Lung (tissue), 4 donors: ENCODE measurements around the genes SLC35F2, POGLUT3, PPP2R1B and HSPB2.

- PRO-cap: unidirectional peak, minus-strand start at chr11:107858787
- RAMPAGE, long total RNA: no peak
- RRBS: 2% methylated on average over 16 of the region's 77 CpGs
These were observed at the start of gene SLC35F2 for GRCh38 chr11:107858087-107859105. TSS of gene SLC35F2 (minus strand) at chr11:107858787.

DNA sequence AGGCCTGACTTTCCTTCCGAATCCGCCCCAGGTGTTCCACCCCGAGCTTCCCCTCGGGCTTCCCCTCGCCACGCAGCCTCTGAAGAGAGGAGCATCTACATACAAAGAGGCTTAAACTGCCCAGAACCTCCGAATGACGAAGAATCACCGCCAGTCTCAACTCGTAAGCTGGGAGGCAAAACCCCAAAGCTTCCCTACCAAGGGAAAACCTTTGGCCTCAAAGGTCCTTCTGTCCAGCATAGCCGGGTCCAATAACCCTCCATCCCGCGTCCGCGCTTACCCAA, 276 bp downstream of the NPAT start:
- PRO-cap: no peak
- RAMPAGE, long total RNA: no peak
- RRBS: 3% methylated on average over 5 of the region's 15 CpGs

DNA sequence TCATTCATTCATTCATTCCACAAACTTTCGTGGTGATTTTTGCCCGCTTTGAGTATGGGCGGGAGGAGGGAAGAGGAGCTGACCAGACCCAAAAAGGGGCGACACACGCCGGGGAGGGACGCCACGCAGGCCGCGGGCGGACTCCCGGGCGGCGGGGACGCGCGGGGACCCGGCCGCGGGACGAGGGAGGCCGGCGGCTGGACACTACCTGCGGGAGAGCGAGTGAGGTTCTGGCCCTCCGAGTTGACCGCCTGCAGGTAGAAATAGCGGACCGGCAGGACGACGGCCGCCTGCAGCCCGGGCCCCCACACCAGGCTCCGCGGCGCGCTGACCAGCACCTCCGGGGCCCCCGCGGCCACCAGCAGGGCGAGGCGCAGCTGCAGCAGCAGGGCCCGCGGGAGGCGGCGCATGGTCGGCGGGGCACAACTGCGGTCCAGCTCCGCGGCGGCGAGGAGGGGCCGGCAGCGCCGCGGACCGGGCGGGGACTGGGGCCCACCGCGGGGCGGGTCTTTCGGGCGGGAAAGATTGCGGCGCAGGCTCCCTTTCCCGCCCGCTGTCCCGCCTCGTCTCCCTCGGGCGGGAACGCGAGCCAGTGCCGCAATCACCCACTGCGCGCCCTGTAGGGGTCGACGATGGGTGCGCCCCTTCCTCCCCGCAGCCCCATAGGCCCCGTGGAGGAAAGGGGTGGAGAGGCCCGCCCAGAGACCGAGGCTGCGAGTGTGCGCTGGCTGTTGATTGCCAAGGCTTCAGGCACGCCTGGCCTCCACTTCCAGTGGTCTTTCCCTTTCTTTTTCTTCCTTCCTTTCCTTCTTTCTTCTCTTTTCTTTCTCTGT, at the start of gene POGLUT3:
Gene POGLUT3, minus strand, starts transcription at position 428 of the 833 bp plus-strand sequence.
- PRO-cap: no peak
- RAMPAGE, long total RNA: no peak
- RRBS: under 1% methylated on average over 31 of the region's 87 CpGs

GRCh38 chr11:108934847-108935407, 270.1 kb downstream of the DDX10 start:
- PRO-cap: no peak
- RAMPAGE, long total RNA: no peak
- RRBS: no CpG with 5 or more reads among the region's 5 CpGs

DNA sequence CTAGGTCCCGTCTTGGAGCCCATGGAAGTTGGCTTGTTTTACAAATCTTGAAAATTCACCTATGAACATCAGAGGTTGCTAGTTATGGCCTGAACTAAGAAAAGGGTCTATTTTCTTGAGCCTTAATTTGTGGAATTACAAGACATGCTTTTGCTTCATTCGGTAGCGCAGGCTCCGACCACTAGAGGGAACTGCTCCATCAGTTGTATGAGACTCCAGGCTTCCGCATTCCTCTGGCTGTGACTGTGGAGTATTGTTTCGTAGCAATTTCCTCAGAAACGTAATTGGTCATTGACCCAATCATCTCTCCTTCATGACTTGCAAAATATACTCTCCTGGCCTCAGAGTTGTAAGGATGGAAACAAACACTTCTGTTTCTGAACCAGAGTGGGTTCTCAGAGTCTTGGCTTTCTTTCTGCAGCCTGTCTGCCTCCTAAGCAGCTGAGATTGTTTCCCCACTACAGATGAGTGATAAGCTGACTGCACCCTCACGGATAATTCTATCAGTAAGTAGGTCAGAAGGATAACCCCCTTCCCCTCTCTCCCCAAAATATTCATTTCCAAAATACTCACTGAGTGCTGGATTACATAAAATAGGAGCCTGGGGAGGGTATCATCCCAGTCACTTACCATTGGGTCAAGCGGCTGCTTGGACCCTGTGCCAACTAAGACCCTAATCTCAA, 146.8 kb upstream of the ZC3H12C start:
- PRO-cap: no peak
- RAMPAGE, long total RNA: no peak
- RRBS: no CpG with 5 or more reads among the region's 9 CpGs

- PRO-cap: no peak
- RAMPAGE, long total RNA: no peak
- RRBS: no CpG with 5 or more reads among the region's 9 CpGs
These were observed 122.2 kb upstream of the ZC3H12C start for GRCh38 chr11:109970874-109971565.

DNA sequence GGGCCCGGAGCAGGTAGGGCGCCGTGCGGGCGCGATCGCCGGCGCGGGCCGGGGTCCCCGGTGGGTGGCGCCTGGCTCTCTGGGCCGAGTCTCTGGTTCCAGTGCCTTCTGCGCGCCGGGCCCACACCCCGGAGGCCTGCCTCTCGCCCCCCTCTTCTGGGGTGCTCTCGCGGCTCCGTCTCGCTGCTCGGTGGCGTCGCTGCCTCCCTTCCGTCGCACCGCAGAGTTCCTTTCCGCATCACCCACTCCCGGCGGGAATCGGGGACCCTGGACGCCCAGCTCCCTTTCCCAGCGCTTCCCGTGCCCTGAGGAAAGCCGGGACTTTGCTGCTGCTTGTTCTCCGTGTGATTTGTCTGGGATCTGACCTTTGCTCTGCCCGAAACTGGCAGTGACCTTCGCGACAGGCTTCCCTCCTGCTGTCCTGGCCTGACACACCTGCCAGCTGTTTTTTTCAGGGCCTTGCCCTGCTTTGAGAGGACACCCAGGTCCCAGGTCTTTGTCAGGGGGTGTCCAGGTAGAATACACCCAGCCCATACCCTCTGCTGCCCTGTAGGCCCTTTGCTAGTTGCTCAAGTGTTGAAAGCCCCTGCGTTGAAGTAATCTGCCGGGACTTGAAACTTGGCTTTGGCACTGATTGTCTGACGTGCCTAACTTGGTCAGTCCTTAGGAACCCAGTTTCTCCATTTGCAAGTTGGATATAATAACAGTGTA, 700 bp downstream of the FDX1 start:
- PRO-cap: no peak
- RAMPAGE, long total RNA: no peak
- RRBS: under 1% methylated on average over 17 of the region's 44 CpGs

- PRO-cap: no peak
- RAMPAGE, long total RNA: no peak
- RRBS: no CpG with 5 or more reads among the region's 10 CpGs
These were observed 5.0 kb downstream of the FDX1 start for GRCh38 chr11:110434539-110435373.

GRCh38 chr11:110579539-110580340, 132.5 kb downstream of the ARHGAP20 start:
- PRO-cap: no peak
- RAMPAGE, long total RNA: no peak
- RRBS: no CpG with 5 or more reads among the region's 6 CpGs

- PRO-cap: no peak
- RAMPAGE, long total RNA: no peak
- RRBS: no CpG with 5 or more reads among the region's 13 CpGs
These were observed 11.6 kb downstream of the POU2AF1 start for GRCh38 chr11:111367357-111368027.

DNA sequence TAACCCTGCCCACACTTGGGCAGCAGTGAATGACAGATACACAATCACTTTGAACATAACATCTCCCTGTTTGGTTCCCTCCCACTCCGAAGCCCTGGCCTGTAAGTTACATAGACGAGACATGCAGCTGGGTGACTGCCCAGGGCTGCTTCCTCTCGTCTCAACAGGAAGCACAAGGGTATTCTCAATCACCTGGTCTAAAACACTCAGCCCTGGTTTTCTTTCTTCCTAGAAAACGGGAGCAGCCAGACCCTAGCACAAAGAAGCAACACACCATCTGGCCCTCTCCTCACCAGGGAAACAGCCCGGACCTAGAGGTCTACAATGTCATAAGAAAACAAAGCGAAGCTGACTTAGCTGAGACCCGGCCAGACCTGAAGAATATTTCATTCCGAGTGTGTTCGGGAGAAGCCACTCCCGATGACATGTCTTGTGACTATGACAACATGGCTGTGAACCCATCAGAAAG, 19.4 kb downstream of the LAYN start:
- PRO-cap: no peak
- RAMPAGE, long total RNA: no peak
- RRBS: no CpG with 5 or more reads among the region's 10 CpGs

DNA sequence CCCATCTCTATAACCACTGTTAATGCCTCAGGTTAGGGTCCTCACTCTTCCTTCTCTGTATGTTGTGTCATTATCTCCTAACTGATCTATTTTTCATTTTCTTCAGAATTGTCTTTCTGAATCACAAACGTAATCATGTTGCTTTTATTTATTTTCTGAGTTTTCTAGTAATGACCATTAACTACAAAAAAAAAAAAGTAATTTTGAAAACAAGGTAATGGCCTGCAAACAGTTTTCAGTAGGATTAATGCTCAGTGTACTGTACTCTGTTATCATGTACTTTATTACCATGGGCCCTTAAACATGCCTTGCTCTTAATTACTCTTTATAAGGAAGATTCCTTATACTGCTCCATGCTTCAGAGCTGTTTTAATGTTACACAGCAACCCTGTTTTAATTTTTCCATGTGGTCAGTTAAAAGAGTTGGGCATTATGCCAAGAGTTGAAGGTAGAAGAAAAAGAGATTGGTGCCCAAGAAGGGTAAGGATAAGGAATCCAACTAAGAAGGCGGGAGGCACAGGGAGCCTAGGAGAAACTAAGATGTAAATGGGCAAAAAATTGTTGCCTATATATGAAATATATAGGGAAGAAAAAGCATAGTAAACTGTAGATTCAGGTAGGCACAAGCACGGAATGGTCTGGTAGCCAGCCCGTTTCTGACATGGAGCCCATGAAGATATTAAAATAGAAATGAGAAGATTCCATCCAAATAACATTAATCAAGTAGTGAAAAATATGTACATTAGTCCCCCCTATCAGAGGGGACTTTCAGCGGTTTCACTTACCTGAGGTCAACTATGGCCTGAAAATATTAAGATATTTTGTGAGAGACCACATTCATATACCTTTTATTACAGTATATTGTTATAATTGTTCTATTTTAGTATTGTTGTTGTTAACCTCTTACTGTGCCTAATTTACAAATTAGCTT, 24.5 kb downstream of the SIK2 start:
- PRO-cap: no peak
- RAMPAGE, long total RNA: no peak
- RRBS: no CpG with 5 or more reads among the region's 5 CpGs

GRCh38 chr11:111725713-111726890, 40.1 kb downstream of the PPP2R1B start:
- PRO-cap: no peak
- RAMPAGE, long total RNA: no peak
- RRBS: no CpG with 5 or more reads among the region's 26 CpGs

DNA sequence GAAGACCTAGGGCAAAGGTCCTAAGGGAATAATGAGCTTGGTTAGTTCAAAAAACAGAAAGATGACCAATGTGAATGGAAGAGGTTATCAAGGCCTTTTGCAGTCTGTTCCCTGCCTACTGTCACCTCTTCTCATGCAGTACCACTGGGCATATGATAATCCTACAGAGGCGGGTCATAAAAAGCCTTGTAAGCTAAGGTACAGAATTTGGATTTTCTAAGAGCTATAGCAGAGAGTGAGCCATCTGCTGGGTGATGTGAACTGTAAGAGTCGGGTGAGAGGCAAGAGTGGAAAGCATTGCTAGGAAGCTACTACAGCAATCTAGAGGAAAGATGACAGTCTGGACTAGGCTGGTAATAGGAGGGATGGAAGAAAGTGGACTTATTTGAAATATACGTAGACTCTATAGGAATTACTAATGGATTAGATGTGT, 3.0 kb downstream of the PPP2R1B start:
- PRO-cap: no peak
- RAMPAGE, long total RNA: no peak
- RRBS: no CpG with 5 or more reads among the region's 3 CpGs

- PRO-cap: bidirectional peak, plus-strand start at chr11:111766420, minus-strand start at chr11:111766368
- RAMPAGE, long total RNA: no peak
- RRBS: 0% methylated on average over 2 of the region's 43 CpGs
These were observed at the start of gene PPP2R1B for GRCh38 chr11:111766238-111767084. TSS of gene PPP2R1B (minus strand) at chr11:111766389.

- PRO-cap: no peak
- RAMPAGE, long total RNA: no peak
- RRBS: no CpG with 5 or more reads among the region's 3 CpGs
These were observed 10.6 kb upstream of the PPP2R1B start for GRCh38 chr11:111776632-111777326.

- PRO-cap: no peak
- RAMPAGE, long total RNA: no peak
- RRBS: no CpG with 5 or more reads among the region's 3 CpGs
These were observed 25.2 kb upstream of the PPP2R1B start for GRCh38 chr11:111791375-111791704.

DNA sequence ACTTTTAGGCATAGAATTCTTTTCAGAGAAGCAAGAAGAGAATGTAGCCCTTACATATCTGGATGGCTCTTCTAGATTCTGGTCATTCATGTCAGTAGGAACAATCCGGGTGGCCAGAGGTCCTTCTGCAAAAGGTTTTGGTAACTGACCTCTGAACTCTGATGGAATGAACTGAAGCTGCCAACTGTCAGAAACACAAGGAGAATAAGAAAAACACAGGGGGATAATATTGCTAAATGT, 35.4 kb downstream of the ALG9 start:
- PRO-cap: no peak
- RAMPAGE, long total RNA: no peak
- RRBS: 20% methylated on average over 1 of the region's 1 CpG

- PRO-cap: no peak
- RAMPAGE, long total RNA: start-site peak on the plus strand at chr11:111912728-111912779, 52 and 12 reads in 2 replicates; start-site peak on the minus strand at chr11:111913150-111913193, 52 and 28 reads in 2 replicates
- RRBS: 11% methylated on average over 7 of the region's 37 CpGs
These were observed at the start of gene HSPB2 for GRCh38 chr11:111912365-111913378. TSS of gene HSPB2 (plus strand) at chr11:111912734.

DNA sequence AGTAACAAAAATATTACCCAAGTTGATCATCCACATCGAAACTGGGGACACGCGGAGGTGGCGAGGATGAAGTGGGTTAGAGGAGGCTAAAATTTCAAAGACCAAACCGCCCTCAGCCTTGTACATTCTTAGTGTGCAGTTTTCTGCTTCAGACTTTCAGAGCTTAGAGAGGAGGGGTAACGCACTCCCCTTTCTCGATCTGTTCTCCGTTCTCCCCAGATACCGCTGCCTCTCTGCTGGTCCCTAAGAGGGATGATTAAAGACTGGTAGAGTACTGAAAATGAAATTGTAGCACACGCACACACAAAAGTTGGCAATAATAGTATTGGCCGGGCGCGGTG, 8.7 kb downstream of the C11orf52 start:
- PRO-cap: no peak
- RAMPAGE, long total RNA: no peak
- RRBS: no CpG with 5 or more reads among the region's 13 CpGs